Thoracic aorta endothelial cell (primary cell): ENCODE results near the gene DDI2.

DNA sequence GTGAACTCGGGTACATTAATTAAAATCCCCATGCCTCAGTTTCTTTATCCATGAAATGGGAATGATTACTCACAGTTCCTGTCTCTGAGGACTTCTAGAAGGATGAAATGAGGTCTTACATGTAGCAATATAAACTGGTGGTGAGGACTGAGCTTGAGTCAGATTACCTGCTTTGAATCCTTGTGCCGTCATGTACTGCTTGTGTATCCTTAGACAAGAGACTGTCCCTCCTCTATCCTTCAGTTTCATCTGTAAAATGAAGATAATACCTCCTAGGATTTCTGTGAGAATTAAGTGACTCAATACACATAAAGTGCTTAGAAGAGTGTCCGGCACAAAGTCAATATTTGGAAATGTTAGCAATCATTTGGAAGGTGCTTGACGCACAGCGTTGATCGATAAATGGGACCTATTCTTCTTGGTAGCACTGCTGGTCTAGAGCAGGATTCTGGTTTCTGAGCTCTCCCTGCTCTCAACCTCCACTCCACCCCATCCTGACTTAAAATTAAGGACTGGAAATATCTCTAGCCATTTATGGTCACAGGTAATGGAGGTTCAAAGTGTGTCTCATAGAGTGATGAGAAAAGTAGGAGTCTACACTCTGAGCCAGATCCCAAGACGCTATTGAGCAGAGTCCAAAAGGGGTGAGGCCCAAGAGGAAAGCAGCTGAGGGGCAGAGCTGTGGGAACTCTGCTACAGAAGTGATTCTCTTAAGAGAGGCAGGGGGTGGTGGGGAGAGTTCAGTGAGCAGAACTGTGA is 11.5 kb upstream of the DDI2 start:
- CAGE, long polyA plus RNA: no peak

- CAGE, long polyA plus RNA: no peak
Measured at GRCh38 chr1:15616686-15617926, at the start of gene DDI2. DDI2 (plus strand) TSS chr1:15617458.

- CAGE, long polyA plus RNA: no peak
Measured at GRCh38 chr1:15618678-15619343, 1.6 kb downstream of the DDI2 start.

GRCh38 chr1:15632982-15633776 is 15.9 kb downstream of the DDI2 start:
- CAGE, long polyA plus RNA: no peak

GRCh38 chr1:15665931-15666963 is 6.7 kb downstream of the RSC1A1 start:
- CAGE, long polyA plus RNA: no peak

GRCh38 chr1:15760048-15760273 is 1.4 kb downstream of the FBLIM1 start:
- CAGE, long polyA plus RNA: no peak

DNA sequence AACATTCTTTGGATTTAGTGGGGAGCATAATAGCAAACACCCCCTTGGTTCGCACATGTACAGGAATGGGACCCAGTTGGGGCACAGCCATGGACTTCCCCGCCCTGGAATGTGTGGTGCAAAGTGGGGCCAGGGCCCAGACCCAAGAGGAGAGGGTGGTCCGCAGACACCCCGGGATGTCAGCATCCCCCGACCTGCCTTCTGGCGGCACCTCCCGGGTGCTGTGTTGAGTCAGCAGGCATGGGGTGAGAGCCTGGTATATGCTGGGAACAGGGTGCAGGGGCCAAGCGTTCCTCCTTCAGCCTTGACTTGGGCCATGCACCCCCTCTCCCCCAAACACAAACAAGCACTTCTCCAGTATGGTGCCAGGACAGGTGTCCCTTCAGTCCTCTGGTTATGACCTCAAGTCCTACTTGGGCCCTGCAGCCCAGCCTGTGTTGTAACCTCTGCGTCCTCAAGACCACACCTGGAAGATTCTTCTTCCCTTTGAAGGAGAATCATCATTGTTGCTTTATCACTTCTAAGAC is 21.7 kb downstream of the UQCRHL start:
- CAGE, long polyA plus RNA: no peak

DNA sequence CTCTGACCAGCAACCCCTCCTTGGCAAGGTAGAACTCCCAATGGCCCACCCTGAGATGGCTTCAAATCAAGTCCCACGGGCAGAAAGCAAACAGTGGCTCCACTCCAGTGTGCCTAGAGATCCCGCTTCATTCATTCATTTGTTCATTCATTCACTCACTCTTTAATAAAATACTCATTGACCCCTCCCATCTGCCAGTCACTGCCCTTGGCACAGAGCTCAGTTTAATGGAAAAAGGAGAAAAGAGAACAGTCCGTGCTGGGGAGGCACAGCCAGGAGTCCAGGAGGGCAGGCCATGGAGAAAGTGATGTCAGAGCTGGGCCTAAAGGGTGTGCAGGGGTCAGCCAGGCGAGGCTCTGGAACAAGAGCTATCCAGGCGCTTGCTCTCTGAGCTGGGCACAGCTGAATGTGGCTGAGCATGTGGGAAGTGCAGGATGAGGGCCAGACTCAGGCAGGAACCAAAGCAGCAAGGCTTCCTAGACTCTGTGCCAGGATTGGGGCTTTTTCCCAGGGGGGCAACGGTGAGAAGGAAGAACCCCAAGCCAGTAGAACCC is 8.0 kb downstream of the UQCRHL start:
- CAGE, long polyA plus RNA: no peak

- CAGE, long polyA plus RNA: no peak
Measured at GRCh38 chr1:15834219-15835371, 12.9 kb upstream of the SPEN start.

DNA sequence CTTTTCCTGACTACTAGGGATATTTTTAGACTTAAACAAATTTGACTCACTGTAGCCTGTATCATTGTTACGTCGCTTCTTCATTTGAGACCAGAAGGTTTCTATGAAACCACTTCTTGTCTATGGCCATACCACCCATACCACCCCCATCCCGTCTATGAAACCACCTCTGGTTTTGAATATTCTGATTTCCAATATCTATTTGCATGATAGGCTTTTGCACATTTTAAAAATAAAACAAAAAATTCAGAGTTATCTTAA is 4.6 kb downstream of the SPEN start:
- CAGE, long polyA plus RNA: no peak

- CAGE, long polyA plus RNA: no peak
Measured at GRCh38 chr1:15946898-15947347, 29.0 kb downstream of the ZBTB17 start.

GRCh38 chr1:16015108-16015898 is 2.5 kb downstream of the HSPB7 start:
- CAGE, long polyA plus RNA: no peak

DNA sequence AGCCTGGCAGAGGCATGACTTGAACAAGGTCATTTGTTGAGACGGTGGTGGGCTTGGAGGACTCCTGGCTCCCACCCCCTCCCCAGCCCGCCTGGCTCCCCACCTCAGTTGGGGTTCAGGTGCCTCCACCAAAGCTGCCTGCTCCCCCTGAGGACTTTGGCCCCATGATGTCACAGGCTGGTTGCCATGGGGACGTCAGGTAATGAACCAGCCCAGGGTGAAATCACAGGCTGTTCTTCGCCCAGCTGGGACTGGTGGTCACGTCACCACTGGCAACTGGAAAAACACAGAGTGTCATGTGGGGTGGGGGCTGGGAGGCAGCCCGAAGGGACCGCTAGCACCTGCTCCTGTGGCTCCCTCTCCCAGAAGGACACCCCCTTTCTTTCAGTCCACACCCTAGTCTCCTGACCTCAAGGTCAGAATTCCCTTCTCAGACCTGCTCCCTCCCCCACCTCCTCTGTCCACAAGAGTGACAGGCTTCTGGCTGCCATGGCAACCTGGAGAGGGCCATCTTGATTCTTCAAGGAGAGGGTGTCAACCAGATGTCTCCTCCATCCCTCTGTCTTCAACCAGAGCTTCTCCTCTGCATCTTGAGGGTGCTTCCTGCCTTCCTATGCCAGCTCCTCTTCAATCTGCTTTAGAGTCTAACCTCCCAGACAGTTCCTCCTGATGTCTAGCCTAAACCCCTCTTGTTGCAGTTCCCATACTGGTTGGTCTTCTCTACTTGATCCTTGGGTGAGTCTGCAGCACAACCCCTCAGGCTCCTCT is 6.2 kb downstream of the FAM131C start:
- CAGE, long polyA plus RNA: no peak

DNA sequence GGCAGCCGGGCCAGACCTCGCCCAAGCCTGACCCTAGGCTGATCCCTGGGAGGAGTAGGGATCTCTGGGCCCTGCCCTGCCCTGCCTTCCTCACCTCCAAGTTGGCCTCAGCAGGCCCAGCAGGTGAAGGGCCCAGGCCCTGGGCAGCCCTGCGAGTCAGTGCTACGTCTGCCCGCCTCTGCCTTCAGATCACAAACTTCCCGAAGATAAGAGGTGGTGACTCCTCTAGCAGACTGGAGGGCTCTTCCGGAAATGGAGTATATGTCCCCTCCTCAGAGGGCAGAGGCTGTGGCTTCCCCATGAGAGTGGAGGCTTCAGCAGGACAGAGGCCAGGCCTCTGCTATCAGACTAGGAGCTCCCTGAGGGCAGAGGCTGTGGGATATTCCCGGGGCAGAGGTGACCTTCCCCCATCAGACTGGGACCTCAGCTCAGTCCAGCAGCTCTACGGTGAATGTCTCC is 15.8 kb upstream of the EPHA2 start:
- CAGE, long polyA plus RNA: no peak

- CAGE, long polyA plus RNA: no peak
Measured at GRCh38 chr1:16348968-16349512, 3.2 kb downstream of the FBXO42 start.

DNA sequence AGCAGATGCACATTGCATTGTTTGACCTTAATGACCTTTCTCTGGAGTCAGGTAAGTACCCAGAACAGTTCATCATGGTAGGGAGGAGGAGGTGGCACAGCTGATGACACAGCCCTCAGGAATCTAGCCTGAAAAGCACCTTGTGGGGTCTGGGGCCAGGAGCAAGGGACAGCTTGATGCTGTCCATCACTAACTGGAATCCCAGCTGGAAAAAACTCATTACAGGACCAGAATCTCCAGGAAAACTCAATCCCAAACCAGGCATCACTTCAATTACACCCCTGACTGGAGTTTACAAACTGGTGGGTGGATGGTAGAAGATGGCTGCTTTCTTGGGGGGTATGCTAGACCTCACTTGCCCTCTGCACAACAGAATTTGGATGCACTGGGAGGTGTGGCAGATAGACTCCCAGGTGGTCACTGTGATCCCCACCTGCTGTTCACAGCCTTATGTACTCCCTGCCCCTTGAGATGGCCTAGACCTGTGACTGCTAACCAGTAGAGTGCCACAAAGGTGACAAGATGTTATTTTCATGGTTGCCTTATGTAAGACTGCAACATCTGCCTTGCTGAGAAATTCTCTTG is 21.4 kb downstream of the NECAP2 start:
- CAGE, long polyA plus RNA: no peak

DNA sequence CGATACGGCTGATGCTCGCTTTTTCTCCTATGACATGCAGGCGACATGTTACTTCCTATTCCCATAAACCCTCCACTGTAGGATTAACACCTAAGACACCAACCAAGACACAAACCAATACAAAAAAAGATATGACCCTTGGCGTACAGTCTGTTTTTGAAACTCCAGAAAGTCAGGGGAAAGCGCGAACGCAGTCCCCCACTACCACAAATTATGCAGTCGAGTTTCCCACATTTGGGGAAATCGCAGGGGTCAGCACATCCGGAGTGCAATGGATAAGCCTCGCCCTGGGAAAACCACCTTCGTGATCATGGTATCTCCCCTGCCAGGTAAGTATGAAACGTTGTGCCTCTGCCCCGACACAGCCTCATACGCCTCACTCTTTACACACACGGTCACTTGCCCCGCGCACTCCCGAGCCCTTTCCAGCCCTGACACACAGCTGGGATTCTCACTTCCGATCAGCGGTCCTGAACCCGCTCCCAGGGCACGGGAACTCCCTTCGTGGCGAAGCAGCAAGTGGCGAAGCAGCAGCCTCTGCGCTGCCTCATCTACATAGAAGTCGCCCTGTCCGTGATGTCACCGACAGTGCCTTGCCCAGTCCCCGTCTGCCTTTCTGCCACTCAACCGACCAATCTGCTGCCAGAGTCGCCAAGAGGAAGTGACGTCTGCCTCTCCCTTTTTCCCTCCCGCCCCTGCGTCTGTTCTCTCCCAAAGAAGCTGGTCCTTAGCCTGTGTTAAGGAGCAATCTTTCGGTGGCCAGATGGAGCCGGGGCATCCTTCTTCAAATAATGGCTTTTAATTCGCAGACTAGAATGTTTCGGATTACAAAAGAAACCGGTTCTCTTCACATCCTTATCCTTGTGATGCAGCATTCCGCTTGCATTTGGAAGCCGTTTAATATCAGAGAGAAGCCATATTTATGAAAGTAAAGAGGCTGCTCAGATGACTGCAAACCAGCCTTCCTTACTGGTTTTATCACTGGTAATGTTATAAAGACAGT is 73.7 kb downstream of the NECAP2 start:
- CAGE, long polyA plus RNA: no peak

- CAGE, long polyA plus RNA: no peak
Measured at GRCh38 chr1:16617806-16618697, 177.5 kb downstream of the NECAP2 start.

DNA sequence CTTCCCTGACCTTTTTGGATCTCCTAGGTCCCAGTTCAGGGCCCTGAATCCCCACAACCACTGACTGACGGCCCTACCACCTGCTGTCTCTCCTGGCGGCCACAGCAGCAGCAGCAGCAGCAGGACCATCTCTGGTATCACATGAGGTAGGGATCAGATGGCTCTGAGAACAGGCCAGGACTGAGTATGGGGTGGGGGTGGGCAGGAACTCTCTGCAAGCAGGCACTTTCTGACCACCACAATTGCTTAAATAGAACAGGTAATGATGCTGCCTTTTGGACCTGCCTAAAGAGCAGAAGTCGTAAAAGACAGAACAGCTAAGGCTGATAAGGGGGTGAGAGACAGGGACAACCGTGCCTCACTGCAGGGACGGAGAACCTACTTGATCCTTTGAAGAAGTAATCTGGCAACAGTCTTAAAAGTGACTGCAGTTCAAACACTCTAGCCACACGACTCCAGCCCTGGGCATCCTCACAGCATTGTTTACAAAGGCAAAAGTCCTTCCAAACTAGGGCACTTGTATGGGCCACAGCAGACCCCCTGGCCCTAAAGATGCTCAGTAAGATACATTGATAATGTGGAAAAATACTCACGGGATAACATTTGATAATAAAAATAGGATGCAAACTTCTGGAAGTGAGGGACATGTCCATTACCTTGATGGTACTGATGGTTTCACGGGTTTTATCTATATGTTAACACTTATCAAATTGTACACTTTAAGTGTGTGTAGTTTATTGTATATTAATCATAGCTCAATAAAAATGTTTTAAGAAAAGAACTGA is 198.9 kb downstream of the NECAP2 start:
- CAGE, long polyA plus RNA: no peak

DNA sequence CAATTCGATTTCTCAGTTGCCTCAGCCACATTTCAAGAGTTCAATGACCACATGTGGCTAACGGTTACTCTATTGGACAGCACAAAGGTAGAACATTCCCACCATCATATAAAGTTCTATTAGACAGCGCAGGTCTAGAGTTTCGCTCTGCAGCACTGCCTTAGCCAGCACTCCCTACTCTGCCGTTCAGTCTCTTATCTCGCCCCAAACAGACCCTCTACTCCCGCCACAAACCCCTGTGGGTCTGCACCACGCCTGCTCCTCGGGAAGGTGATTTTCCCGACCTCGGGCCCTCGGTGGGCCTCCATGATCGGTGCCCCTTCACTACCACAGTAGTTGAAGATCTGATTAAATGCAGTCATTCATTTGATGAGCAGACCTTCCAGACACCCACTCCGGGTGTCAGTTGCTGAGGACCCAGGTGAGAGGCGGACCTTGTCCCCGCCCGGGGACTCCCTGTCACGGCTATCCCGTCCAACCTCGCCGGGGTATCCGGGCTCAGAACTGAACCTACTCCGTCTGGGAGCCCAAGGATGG is 203.5 kb downstream of the NECAP2 start:
- CAGE, long polyA plus RNA: no peak